ENCODE results near the gene CCDC51.

DNA sequence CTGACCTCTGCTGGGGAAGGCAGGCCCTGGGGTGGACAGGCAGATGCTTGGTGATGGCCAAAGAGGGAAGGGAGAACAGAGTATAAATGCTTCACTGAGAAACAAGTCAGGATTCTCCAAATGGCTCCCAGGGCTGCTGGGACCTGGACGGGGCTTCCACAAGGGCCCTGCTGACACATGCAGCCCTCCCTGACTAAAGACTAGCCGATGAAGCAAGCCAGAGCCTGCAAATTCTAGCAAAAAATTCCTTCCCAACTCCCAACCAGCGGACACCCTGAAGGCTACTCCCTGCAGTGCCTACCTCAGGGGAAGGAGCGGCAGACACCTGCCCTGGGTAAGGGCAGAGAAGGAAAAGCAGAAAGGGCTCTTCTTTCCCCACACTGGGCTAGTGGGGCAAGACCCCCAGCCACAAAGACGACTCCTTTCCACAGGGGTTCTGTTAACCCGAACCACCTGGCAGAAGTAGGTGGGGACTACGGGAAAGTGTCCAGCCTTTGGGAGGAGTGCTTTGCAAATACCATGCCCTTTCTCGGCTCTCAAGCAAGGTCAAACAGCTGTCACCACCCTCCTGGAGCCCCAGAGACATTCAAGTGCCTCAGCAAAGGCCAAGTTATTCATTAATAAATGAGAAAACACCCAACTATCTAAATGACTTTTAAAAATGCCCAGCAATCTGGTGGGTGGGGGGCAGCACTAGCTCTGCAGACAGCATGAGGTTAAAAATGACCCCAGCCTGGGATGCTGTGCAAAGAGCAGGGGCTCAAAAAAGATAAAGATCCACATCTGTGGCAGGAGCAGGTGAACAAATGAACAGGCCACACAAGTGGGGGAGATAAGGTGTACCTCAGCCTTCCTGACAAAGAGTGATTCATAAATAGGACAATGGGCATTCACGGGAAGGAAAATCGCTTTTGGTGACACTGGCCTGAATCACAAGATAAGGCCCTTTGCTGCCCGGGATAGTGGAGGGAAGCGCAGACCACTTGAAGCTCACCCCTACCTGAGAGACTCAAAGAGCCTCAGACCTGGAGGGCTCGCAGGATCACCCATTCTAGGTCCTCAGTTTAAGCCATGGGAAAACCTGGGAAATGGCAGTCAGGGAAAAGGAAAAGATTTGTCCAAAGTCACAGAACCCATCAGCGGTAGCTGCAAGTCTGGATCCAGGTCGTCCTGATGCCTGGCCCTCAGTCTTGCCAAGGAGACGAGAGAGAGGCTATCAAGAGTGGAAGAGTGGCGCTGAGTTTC is 33.0 kb downstream of the CCDC12 start:
- PRO-cap, result no peak

- PRO-cap, result bidirectional peak, plus-strand start at chr3:46947537, minus-strand start at chr3:46947359
These were observed 29.2 kb downstream of the CCDC12 start for GRCh38 chr3:46947226-46947843.

DNA sequence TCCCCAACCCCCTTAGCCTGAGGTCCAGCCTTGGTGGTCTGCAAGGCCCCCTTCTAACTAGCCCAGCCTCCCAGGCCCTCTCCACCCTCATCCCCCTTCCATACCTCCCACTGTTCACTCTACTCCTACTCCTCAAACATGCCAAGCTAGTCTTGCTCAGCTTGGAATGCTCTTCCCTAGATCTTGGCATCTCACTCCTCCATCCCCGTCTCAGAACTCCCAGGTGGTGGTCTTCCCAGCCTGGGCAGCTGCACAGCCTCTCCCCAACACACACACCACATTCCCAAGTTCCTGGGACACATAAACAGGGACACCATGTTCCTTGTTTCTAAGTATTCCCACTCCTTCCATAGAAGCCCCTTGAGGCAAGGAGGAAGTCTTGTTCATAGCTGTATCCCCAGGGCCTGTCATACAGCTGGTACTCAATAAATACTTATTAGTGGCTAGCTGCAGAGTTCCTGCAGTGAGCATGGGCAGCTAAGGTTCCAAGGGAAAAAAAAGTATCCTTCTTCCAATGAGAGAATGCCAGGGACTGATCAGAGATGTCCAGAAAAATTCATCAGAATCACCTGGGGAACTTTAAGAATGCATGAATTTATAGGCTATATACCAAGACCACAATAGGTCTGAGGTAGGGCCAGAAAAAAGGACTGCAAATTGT is 9.1 kb downstream of the CCDC12 start:
- PRO-cap, result no peak

GRCh38 chr3:46982523-46982761 is 3.0 kb downstream of the NBEAL2 start:
- PRO-cap, result no peak

- PRO-cap, result no peak
These were observed 27.0 kb downstream of the NBEAL2 start for GRCh38 chr3:47006255-47007098.

DNA sequence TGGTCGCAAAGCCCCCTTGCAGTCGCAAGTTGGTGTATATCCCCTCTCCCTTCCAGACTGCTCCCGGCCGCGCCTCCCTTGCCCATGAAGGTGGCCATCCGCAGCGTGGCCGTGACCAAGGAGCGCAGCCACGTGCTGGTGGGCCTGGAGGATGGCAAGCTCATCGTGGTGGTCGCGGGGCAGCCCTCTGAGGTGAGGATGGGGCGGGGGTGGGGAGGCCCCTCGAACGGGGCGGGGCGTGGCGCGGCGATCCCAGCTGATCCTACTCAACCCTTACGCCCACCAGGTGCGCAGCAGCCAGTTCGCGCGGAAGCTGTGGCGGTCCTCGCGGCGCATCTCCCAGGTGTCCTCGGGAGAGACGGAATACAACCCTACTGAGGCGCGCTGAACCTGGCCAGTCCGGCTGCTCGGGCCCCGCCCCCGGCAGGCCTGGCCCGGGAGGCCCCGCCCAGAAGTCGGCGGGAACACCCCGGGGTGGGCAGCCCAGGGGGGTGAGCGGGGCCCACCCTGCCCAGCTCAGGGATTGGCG is 29.5 kb downstream of the NBEAL2 start:
- PRO-cap, result bidirectional peak, plus-strand start outside the sequence, minus-strand start at position 341 of the sequence

GRCh38 chr3:47062083-47062716 is 82.7 kb downstream of the NBEAL2 start:
- PRO-cap, result no peak

DNA sequence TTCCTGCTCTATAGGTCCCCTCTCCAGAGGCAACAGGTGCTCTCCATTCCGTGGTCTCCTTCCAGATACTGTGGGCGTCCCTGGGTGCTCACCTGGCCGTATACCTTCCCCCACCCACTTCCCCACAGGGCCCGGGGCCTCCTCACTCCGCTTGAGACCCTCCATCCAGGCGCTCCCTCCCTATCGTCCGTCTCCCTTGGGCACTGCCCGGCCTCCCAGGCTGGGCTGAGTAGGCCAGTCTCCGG is 664 bp upstream of the PTPN23 start:
- PRO-cap, result no peak

- PRO-cap, result no peak
These were observed 5.1 kb downstream of the PTPN23 start for GRCh38 chr3:47385844-47386398.

DNA sequence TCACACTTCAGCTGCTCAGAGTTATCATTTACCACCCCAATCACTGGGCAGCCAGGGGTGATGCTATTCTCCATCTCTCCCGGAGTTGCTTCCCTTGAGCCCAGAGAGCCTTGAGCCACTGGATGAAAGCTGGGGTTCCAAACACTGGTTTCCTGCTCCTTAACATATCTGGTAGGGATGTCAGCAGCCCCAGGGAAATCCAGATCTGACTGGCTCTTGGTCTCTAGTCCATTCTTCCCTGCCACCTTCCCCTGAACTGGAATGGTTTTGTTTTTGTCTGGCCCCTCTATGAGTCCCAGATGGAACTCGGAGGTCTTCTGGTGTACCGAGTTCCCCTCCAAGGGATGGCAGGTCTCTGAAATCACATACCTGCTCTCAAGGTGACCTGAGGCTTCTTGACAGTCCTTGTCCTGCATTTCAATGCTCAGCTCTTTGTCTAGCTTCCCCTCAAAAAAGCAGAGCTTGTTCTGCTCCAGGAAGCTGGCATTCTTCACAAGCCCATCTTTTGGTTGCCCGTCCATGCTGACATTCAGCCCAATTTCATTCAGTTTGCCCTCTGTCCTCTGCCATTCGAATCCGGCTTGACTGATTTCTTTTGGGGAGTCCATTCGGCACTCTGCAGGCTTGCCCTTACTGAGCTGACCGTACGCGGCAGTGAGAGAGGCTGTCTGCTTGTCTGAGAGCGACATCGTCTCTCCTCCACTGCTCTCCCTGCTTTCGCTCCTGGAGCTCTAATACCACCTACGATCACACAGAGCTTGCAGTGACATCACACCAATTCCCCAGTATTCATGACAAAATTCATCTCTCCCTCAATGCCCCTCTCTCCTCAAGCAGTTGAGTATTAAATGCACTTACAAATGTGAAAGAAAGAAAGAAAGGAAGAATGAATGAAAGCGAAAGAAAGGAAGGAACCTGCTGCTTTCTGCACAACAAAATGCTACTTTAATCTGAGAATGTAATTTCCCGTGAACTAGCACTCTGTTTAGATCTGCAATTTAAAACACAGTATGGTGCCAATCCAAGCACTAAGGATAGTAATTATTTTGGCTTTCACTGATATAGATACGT is 89.2 kb downstream of the DHX30 start:
- PRO-cap, result no peak

GRCh38 chr3:48018826-48019374 is 2.7 kb upstream of the MAP4 start:
- PRO-cap, result no peak

DNA sequence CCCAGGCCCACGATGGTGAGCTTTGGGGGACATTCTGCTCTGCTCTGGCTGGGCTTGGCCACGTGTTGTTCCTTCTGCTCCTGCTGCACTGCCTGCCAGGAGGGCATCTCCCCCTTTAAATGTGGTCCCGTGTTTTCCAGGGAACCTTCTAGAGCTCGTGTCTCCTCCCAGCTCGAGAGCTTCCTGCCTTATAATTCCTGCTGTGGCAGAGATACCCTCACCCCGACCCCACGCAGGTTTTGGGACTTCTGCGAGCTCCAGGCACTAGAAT is 338 bp downstream of the CAMP start:
- PRO-cap, result no peak

GRCh38 chr3:48239606-48240685 is 958 bp upstream of the ZNF589 start:
- PRO-cap, result no peak

GRCh38 chr3:48328997-48329334 is 4.5 kb downstream of the SPINK8 start:
- PRO-cap, result no peak

GRCh38 chr3:48425138-48425767 is 4.6 kb downstream of the PLXNB1 start:
- PRO-cap, result no peak

DNA sequence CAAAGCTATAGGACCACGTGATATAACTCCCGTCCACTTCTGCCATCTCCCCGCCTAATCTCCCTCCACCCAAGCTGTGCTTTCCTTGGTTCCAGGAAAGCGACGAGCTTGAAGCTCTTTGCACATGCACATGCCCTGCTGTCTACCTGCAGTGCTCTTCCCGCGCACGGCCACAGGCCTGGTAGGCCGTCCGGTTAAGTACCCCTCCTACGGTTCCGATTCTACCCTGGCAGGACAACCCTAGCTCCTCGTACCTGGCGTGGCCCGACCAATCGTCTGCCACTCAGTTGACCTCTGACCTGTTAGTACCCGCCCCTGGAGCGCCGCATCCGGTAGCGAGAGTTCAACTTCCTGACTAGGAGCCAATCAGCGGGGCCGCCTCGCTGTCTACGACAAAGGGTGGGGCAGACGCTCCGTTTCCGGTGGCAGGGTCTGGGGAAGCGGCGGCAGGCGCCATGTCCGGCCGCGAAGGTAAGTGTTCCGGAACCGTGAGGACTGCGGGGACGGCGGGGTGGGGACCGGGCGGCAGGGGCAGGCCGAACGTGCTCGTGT is at the start of gene CCDC51:
TSS of gene CCDC51 (minus strand) at position 278 of the 552 bp plus-strand sequence.
- PRO-cap, result bidirectional peak, plus-strand start at position 416 of the sequence, minus-strand start at position 278 of the sequence

DNA sequence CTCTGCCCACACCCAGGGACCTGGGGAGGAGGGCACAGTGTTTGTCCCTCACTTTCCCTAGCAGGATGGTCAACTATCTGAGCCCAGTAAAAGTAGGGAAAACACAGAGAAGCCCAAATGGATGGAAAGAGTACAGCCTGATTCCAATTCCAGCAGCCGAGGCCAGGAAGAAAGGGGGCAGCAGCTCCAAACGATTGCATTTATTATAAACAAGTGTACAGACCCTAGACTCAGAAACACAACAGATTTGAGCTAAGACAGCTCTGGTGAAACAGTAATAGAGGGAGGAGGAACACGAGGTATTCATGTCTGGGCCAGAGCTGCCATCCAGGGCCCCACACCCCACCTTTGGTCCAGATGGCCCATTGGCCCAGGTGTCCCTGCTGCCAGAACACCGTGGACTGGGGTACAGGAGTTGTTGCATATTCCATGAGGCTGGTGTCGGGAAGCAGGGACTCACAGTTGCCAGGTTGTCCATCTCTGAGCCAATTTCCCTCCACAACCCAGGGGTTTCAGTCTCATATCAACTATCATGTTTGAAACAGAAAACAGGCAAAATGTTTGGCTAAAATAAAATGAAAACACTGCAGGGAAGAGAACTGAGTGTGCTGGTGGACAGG is 1.8 kb downstream of the TREX1 start:
- PRO-cap, result no peak

DNA sequence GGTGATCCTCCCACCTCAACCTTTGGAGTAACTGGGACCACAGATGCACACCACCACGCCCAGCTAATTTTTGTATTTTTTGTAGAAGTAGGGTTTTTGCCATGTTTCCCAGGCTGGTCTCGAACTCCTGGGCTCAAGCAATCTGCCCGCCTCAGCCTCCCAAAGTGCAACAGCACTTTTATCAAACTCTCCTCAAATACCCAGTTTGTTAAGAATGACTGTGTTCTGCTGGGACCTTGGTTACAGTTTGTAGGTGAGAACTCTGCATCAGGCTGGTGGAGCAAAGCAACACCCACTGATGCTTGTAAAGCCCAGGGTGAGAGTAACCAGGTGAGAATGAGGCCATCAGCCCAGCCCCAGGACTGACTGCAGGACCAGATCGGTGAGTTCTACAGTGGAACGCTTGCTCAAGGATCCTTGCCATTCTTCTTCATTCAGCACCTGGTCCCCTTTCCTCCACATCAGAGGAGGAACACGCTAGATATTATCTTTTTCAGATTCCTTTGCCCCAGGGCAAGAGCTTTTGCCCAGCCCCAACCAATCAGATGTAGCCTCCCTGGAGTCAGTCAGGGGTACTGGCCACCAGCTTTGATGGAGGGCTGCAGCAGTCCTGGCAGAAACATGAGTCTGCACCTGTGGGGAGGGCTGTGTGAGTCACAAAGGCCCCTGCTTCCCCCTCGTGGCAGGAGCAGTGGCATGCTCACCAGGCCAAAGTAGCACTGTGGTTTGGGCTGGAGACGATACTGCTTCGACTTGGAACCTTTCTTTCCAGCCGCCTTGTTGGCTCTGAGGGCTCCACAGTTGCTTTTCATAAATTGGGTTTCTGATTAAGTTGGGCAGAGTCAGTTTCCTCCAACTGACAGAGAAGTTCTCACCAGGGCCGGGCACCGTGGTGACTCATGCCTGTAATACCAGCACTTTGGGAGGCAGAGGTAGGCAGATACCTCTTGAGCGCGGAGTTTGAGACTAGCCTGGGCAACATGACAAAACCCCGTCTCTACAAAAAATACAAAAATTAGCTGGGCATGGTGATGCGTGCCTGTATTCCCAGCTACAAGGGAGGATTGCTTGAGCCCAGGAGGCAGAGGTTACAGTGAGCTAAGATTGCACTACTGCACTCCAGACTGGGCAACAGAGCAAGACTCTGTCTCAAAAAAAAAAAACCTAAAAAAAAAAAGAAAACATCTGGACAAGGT is 3.5 kb upstream of the SHISA5 start:
- PRO-cap, result no peak

- PRO-cap, result no peak
These were observed 15.7 kb upstream of the UCN2 start for GRCh38 chr3:48579160-48579791.

DNA sequence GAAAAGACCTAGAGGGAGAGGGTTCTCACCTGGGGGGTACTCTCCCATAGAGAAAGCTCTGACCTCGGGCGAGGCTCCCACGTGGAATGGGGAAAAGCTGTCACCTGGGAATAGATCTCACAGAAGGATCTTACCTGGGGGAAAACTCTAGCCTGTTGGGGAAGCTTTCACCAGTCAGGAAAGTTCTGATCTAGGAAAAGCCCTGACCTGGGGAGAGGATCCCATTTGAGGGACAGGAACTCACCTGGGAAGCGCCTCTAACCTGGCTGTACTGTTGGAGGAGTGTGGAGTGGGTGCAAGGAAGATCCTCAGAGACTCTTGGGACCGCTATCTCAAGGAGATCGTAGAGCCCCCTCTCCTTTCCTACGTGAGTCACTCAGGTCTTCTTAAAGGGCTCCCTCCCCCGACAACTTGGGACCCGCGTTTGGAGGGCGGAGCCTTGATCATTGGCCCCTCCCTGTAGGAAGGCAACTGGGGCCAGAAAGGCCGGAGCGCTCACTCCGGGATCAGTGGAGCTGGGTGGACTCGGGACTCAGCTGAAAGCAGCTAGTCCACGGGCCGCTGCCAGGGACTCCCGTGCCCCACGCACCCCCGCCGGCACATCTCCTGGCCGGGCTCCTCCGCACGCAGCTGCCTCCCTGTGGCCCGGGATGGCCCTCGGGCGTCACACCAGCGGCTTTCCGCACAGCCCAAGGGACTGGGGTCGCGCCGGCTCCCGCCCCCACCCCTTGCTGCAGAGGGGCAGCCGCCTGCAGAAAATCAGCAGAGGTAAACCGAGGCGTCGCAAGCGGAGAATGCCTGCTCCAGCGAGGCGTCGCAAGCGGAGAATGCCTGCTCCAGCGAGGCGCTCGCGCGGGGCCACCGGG is 541 bp downstream of the SLC26A6 start:
- PRO-cap, result unidirectional peak, plus-strand start at position 509 of the sequence